ENCODE measurements around a stretch of chr1.

- PRO-cap = no peak
CAGE:
- cytosol, long polyA minus RNA = no peak
- cytosol, long polyA plus RNA = no peak
- long polyA plus RNA = no peak
- nucleus, long polyA minus RNA = no peak
- nucleus, long polyA plus RNA = no peak
These were observed 21.2 kb upstream of the TARBP1 start for GRCh38 chr1:234500176-234500567.

DNA sequence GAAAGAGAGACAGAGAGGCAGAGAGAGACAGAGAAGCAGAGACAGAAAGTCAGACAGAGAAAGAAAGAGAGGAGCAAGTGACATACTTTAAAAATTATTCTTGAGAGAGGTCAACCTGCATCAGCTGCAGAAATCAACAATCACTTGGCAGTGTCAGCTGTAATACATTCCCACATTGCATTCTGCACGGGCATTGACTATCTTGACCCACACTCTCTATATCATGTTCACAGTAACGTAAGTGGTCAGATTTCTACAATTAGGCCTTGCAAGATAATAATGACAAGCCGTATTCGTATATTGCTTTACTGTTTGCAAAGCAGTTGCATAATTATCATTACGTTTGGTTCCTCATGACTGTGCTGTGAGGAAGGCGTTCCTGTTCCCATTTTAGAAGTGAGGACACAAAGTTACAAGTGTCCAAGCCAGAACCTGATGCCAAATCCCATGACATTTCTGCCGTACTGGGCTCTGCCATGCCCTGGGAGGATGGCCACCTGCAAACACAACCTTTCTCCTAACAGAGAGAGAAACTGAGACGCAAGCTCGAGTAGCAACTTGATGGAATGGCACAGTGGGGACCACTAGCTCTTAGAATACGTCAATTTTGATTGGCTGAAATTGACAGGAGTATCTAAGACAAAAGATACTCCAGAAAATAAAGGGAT lies 53.5 kb upstream of the TARBP1 start:
- PRO-cap = no peak
CAGE:
- cytosol, long polyA minus RNA = no peak
- cytosol, long polyA plus RNA = no peak
- long polyA plus RNA = no peak
- nucleus, long polyA minus RNA = no peak
- nucleus, long polyA plus RNA = no peak

DNA sequence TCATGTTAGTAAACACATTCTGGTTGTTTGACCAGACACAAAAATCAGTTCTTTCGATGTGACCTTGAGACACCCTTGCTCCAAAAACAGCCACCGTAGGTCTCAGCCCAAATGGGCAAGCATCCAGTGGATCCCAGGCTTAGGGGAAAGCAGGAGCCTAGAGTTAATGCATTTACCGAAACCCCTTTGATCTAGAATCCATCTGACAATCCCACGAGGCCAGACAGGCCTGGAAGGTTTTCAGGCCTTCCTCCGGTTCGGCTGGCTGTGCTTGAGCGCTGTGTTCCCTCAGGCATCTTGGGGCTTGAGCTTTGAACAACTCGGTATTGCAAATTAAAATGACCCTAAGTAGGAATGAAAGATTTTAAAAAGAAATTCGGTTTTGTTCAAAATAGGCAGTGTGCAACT lies 47.5 kb downstream of the IRF2BP2 start:
- PRO-cap = no peak
CAGE:
- cytosol, long polyA minus RNA = no peak
- cytosol, long polyA plus RNA = no peak
- long polyA plus RNA = no peak
- nucleus, long polyA minus RNA = no peak
- nucleus, long polyA plus RNA = no peak

GRCh38 chr1:234586356-234586953 lies 23.5 kb downstream of the IRF2BP2 start:
- PRO-cap = no peak
CAGE:
- cytosol, long polyA minus RNA = no peak
- cytosol, long polyA plus RNA = no peak
- long polyA plus RNA = no peak
- nucleus, long polyA minus RNA = no peak
- nucleus, long polyA plus RNA = no peak

DNA sequence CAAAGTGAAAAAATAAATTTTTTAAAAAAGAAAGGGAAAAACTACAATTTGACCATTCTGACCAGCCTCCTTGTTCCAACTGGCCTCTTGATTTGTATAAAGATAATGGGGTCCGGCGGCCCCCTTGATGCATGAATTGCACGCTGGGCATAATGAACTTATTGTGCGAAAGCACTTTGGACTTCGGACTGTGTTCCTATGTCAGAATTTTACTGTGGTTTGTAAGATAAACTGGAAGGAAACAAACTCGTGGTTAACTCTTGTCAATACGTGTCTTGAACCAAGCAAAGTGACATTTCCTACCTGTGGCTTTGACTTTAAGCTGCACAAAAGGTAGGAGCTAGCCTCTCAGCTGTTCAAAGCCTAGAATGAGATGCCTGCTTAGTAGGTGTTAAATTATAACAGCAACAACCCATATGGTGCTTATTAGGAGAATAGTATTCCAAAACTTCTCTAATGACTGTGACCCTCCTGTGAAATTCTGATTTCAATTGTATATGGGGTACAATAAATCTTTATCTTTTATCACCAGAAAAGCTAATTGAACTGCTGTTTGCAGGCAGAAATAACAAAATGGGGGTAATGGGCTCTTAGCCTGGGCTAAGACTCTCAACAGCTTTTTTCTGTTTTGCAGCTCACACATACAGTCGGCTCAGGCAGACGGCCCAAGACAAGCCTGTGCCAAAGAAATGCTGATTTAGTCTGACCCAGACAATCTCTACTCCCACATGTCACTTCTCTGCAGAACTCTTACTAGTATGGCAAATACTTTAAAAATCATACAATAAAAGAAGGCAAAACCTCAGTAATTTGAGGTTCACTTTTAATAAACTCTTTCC lies 9.2 kb downstream of the IRF2BP2 start:
- PRO-cap = no peak
CAGE:
- cytosol, long polyA minus RNA = no peak
- cytosol, long polyA plus RNA = no peak
- long polyA plus RNA = no peak
- nucleus, long polyA minus RNA = no peak
- nucleus, long polyA plus RNA = no peak

GRCh38 chr1:234603399-234603752 lies 6.6 kb downstream of the IRF2BP2 start:
- PRO-cap = no peak
CAGE:
- cytosol, long polyA minus RNA = no peak
- cytosol, long polyA plus RNA = no peak
- long polyA plus RNA = no peak
- nucleus, long polyA minus RNA = no peak
- nucleus, long polyA plus RNA = no peak

DNA sequence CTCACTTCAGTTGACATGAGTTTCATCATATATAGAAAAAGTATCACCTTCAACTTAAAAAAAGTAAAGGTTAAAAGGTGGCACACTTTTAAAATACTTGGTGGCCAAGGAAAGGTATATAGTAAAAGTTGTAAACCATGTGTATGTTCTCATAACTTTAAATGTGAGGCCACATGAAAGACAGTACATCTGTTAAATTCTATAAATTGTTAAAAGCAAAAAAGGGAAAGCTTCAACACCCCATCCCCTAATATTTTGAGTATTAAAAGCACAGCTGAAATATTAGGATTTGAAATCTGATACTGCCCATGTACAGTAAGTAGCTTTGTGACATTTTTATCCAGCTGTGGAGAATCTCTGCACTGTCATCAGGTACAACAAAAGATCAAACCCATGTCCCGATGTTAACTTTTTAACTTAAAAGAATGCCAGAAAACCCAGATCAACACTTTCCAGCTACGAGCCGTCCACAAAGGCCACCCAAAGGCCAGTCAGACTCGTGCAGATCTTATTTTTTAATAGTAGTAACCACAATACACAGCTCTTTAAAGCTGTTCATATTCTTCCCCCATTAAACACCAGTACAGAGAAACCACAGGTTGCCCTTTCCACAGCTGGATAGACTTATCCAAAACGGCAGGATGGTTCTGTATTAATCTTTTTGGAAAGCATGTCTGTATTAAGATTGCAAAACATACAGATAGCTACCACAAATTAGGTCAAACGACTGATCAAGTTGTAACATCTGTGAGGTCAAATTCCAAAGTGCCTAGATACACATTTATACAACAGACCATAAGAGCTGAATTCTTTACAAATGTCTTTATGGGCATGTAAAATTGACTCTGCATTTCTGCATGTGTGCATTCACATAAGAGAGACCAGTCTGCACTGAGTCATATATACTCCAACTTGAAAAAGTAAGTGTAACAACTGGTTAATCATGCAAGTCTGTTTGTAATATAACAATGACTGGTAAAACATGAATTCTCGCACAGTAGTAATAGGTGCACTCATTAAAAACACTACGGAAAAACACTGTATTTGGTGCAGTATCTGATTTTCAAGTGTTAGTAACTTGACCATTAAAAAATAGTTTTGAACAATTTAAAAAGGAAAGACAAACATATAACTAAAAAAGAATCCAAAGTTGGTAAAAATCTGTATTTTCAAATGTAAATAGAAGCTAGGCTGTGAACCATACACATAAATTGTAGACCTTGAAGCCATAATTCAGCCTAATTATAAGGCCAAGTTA lies 5.1 kb downstream of the IRF2BP2 start:
- PRO-cap = unidirectional peak, minus-strand start at position 893 of the sequence
CAGE:
- cytosol, long polyA minus RNA = no peak
- cytosol, long polyA plus RNA = start-site peak on the minus strand centred at position 245 of the sequence, 16 bp wide, 38 and 104 reads in 2 replicates
- long polyA plus RNA = start-site peak on the minus strand centred at position 105 of the sequence, 284 bp wide, 23 and 48 reads in 2 replicates
- nucleus, long polyA minus RNA = no peak
- nucleus, long polyA plus RNA = no peak

- PRO-cap = no peak
CAGE:
- cytosol, long polyA minus RNA = no peak
- cytosol, long polyA plus RNA = no peak
- long polyA plus RNA = no peak
- nucleus, long polyA minus RNA = no peak
- nucleus, long polyA plus RNA = no peak
These were observed 65.0 kb upstream of the IRF2BP2 start for GRCh38 chr1:234675088-234675287.

- PRO-cap = bidirectional peak, plus-strand start at chr1:234744246, minus-strand start at chr1:234743947
CAGE:
- cytosol, long polyA minus RNA = no peak
- cytosol, long polyA plus RNA = no peak
- long polyA plus RNA = no peak
- nucleus, long polyA minus RNA = start-site peak on the minus strand at chr1:234743878-234743960, 12 reads; start-site peak on the plus strand at chr1:234744344-234744431, 40 reads
- nucleus, long polyA plus RNA = start-site peak on the plus strand at chr1:234744224-234744246, 8 and 7 reads in 2 replicates
These were observed 134.0 kb upstream of the IRF2BP2 start for GRCh38 chr1:234743685-234744652.

- PRO-cap = no peak
CAGE:
- cytosol, long polyA minus RNA = no peak
- cytosol, long polyA plus RNA = no peak
- long polyA plus RNA = no peak
- nucleus, long polyA minus RNA = no peak
- nucleus, long polyA plus RNA = no peak
These were observed 135.8 kb upstream of the IRF2BP2 start for GRCh38 chr1:234745741-234746274.

GRCh38 chr1:234746642-234747086 lies 136.7 kb upstream of the IRF2BP2 start:
- PRO-cap = no peak
CAGE:
- cytosol, long polyA minus RNA = no peak
- cytosol, long polyA plus RNA = no peak
- long polyA plus RNA = no peak
- nucleus, long polyA minus RNA = no peak
- nucleus, long polyA plus RNA = no peak

- PRO-cap = no peak
CAGE:
- cytosol, long polyA minus RNA = no peak
- cytosol, long polyA plus RNA = no peak
- long polyA plus RNA = no peak
- nucleus, long polyA minus RNA = no peak
- nucleus, long polyA plus RNA = no peak
These were observed 168.2 kb upstream of the IRF2BP2 start for GRCh38 chr1:234778095-234778670.

- PRO-cap = no peak
CAGE:
- cytosol, long polyA minus RNA = no peak
- cytosol, long polyA plus RNA = no peak
- long polyA plus RNA = no peak
- nucleus, long polyA minus RNA = no peak
- nucleus, long polyA plus RNA = no peak
These were observed 214.9 kb upstream of the IRF2BP2 start for GRCh38 chr1:234824796-234825311.

- PRO-cap = bidirectional peak, plus-strand start at chr1:234863359, minus-strand start at chr1:234863077
CAGE:
- cytosol, long polyA minus RNA = no peak
- cytosol, long polyA plus RNA = no peak
- long polyA plus RNA = no peak
- nucleus, long polyA minus RNA = start-site peak on the minus strand at chr1:234863037-234863081, 18 reads
- nucleus, long polyA plus RNA = no peak
These were observed 252.9 kb upstream of the IRF2BP2 start for GRCh38 chr1:234862777-234863461.

GRCh38 chr1:234863960-234864551 lies 254.1 kb upstream of the IRF2BP2 start:
- PRO-cap = no peak
CAGE:
- cytosol, long polyA minus RNA = no peak
- cytosol, long polyA plus RNA = no peak
- long polyA plus RNA = no peak
- nucleus, long polyA minus RNA = no peak
- nucleus, long polyA plus RNA = no peak

DNA sequence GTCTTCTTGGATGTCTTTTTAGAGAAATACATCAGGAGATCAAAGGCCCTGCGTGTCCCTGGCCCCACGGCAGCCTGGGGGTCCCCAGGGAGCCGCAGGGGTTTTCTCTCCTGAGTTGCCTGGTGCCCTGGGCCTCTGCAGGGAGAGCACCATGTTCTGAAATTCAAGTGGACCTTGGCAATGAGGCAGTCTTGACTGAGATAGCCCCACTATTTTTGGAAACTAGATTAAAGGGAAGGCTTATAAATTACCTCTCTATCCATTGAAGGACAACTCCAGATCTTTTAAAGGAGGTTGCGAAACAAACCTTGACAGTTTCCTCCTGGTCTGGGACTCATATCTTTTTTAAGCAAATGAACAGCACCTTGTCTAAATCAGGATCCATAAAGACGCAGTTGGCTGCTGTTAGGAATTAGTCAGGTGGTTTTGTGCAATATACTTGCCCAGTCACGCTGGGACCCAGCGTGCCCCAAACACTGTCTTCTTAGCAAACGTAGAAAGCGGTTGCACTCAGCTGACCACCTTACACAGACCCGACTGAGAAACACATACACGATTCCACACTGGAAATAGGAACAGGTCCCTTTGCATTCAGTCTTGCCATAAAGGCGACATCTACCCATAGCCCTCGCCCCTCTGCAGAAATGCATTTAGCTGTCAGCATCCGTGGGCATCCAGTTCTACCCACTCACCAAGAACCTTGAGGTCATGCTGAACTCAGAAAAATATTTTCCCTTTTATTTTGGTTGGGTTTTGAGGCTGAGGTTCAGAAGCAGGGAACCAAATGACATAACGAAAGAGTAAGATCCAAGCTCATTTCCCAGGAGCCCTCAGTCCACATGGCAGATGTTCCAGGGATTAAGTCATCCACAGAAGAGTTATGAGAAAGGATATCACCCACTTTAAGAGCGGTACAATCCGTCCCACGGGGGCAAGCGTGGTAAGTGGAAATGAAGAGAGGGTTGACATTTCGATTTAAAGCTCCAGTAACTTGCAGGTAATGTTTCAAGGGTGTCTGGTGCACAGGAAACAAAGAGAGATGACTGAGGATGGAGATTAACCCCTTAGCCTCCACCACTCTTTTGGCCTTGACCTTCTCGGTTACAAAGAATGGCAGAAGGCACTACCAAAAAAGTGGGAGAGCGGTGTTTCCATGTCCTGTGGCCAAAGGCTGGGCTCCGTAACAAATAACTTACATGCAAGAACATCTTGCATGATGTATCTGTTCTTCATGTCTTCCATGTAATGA lies 241.9 kb downstream of the TOMM20 start:
- PRO-cap = no peak
CAGE:
- cytosol, long polyA minus RNA = no peak
- cytosol, long polyA plus RNA = no peak
- long polyA plus RNA = no peak
- nucleus, long polyA minus RNA = no peak
- nucleus, long polyA plus RNA = no peak

DNA sequence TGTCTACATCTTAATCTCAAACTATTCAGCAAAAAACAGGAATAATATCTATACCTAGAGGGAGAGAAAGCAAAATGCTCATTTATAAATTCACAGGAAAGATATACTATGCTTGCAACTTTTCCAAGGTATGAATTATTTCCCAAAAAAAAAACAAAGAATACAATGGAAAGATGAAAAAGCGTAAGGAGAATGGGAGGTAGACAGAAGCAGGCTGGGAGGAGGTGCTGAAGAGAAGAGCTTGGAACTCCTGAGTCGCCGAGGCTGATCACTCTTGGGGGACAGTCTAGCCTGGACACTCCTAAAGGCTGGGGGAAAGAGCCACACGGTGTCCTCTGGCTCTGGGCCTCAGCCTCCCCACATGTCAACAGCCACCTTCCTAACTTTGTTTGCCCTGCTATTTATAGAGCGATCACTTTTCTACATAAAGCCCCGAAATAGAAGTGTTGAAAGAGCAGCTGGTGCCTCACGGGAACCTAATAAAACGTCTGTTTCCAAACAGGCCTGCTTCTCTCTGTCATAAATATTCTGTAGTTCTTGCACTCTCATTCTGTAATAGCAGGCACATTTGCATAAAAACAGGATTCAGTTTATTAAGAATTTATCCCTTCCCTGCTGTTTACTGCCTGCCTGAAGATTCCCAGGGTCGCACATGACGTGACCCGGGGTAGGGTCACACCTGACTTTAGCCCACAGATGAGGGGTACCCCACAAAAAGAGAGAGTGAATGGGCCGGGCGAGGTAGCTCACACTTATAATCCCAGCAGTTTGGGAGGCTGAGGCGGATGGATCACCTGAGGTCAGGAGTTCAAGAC lies 212.7 kb downstream of the TOMM20 start:
- PRO-cap = no peak
CAGE:
- cytosol, long polyA minus RNA = no peak
- cytosol, long polyA plus RNA = no peak
- long polyA plus RNA = no peak
- nucleus, long polyA minus RNA = no peak
- nucleus, long polyA plus RNA = no peak

DNA sequence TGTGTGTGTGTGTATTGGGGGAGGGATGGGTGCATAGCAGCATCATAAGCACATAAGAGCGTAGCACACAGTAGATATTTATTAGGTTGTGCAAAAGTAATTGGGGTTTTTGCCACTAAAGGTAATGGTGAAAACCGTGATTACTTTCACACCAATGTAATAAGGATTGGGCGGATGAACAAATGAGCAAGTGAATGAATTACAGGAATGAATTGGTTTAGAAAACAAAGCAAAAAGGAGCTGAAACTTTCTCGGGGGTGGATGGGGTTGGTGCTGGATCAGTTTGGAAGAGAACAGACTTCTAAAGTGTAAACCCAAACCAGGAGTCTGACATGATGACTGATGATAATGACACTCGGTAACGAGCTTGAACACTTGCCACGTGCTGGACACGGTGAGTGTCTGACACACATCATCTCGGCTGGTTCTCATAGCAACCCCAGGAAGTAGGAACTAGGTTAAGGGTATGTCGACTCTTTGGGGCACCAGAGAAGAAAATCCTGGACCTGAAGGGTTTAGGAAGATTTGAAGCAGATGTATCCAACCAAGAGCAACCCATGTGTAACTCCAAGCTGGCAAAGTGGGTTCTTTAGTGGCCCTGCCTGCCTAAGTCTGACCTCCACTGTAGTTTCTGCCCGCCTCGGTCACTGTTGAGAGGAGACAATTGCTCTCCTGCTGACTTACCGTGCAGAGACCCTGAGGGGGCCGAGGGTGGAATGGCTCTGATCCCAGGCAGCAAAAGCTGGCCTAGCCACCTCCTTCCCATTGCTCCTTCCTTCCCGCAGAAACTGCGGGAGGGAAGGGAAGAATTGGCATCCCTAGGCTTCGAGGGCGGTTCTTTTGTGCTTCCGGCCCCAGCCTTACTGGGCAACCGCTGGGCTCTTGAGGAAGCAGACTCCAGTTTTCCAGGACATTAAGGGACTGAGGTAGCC lies 156.2 kb downstream of the TOMM20 start:
- PRO-cap = no peak
CAGE:
- cytosol, long polyA minus RNA = no peak
- cytosol, long polyA plus RNA = no peak
- long polyA plus RNA = no peak
- nucleus, long polyA minus RNA = no peak
- nucleus, long polyA plus RNA = no peak

- PRO-cap = bidirectional peak, plus-strand start at chr1:234980940, minus-strand start at chr1:234980776; bidirectional peak, plus-strand start at chr1:234981200, minus-strand start at chr1:234981015
CAGE:
- cytosol, long polyA minus RNA = no peak
- cytosol, long polyA plus RNA = no peak
- long polyA plus RNA = no peak
- nucleus, long polyA minus RNA = start-site peak on the minus strand at chr1:234980755-234980780, 113 reads; start-site peak on the plus strand at chr1:234980876-234980925, 11 reads
- nucleus, long polyA plus RNA = no peak
These were observed 147.7 kb downstream of the TOMM20 start for GRCh38 chr1:234980700-234981503.

DNA sequence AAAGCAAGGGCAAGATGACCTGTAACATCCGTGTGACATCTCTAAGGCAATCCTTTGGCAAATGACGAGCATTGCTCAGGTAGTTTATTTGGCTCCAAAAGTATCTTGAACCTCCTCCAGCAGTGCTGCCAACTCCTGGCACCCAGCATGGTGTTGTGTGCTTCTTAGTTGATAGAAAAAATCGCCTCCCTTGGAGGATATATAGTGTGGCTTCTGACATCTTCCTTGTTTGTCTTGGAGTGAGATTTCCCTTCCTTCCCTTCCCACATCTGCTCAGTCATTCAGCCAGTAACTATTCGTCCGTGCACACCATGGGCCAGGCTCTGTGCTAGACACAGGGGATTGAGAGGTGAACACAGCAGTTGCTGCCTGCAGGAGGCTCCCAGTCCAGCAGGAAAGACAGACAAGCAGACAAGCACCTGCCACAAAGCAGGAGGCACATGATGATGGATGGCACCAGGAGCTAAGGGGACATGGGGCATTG lies 121.7 kb downstream of the TOMM20 start:
- PRO-cap = no peak
CAGE:
- cytosol, long polyA minus RNA = no peak
- cytosol, long polyA plus RNA = no peak
- long polyA plus RNA = no peak
- nucleus, long polyA minus RNA = no peak
- nucleus, long polyA plus RNA = no peak